Breast (tissue), 4 donors: ENCODE measurements around the gene DGCR6L.

GRCh38 chr22:19567040-19567577 is 42.9 kb upstream of the CLDN5 start:
- PRO-cap, 3 experiments: no peak in any of the 3 experiments
- RRBS: no CpG with 5 or more reads among the region's 22 CpGs

GRCh38 chr22:19597320-19598066 is 73.3 kb upstream of the CLDN5 start:
- PRO-cap, 3 experiments: peak in 1 of 3 experiments; most common plus-strand start chr22:19597651 (in 1)
- RRBS: no CpG with 5 or more reads among the region's 10 CpGs

DNA sequence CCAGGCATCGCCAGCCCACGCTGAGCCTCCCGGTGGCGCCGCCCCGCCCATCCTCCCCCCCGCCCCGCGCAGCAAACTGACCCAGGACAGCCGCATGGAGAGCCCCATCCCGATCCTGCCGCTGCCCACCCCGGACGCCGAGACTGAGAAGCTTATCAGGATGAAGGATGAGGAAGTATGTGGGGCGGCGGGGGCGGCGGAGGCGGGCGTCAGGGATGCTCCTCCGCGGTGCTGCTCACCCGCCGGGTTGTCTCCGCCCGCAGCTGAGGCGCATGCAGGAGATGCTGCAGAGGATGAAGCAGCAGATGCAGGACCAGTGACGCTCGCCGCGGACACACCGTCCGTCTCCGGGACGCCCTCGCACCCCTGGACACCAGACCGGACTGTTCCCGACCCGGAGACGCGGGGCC is 1.2 kb upstream of the GP1BB start:
- PRO-cap, 3 experiments: no peak in any of the 3 experiments
- RRBS: 78% methylated on average over 26 of the region's 42 CpGs

DNA sequence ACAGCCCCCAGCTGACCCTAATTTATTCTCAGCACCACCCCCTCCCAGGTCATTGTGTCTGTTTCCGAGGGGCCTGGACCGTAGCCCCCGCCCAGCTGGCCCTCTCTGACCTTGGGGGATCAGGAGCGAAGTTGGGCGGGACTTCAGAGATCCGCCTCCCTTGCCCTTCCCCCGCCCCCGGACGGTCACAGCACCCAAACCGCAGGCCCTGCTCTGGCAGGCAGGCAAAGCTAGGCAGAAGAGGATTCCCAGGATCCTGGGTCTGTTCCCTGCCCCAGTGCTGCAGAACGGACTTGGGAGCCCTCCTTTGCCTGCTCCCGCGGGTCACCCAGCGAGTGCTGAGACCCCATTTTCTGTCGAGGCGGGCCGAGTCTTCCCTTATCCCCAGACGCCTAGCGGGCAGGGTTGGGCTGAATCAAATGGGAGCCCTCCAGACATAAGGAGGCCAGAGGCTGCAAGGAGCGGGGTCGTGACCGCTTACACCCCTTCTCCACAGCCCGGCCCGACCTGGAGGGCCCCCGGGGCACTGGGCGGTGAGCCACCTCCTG is 690 bp upstream of the GP1BB start:
- PRO-cap, 3 experiments: no peak in any of the 3 experiments
- RRBS: 42% methylated on average over 2 of the region's 26 CpGs

GRCh38 chr22:19846644-19847441 is 7.8 kb downstream of the GNB1L start:
- PRO-cap, 3 experiments: no peak in any of the 3 experiments
- RRBS: no CpG with 5 or more reads among the region's 9 CpGs

DNA sequence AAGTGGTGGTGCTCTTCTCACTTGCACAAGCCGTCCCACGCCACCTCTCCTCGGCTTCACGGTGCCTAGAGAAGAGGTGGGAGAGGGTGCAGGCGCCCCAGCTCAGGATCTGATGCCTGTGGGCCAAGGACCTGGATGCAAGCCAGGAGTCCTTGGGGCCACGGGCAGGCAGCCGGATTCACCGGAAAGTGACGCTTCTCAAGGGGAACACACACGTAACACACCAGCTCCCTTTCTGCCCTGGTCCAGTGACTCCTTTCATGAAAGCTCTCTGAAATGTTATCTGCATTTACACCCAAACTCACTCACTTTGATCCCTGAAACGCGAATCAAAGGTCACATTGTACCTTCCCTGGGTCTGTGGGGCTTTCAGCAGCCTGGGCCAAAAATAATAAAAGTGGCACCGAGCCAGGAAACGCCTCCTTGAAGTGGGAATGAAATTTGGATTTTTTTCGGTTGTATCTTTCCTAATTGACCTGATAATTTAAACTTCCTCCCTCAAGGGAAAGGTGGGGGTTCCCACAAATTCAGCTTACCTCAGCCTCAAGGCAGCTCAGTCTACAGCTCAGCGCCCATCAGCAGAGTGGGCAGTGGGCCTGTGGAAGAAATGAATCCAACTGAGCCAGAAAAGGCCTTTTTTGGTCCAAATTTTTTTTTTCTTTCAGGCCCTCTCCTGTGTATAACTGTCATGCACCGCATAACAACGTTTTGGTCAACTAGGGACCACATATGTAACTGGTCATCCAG is 1.2 kb upstream of the GNB1L start:
- PRO-cap, 3 experiments: peak in 1 of 3 experiments; most common minus-strand start position 111 of the sequence (in 1)
- RRBS: no CpG with 5 or more reads among the region's 18 CpGs

DNA sequence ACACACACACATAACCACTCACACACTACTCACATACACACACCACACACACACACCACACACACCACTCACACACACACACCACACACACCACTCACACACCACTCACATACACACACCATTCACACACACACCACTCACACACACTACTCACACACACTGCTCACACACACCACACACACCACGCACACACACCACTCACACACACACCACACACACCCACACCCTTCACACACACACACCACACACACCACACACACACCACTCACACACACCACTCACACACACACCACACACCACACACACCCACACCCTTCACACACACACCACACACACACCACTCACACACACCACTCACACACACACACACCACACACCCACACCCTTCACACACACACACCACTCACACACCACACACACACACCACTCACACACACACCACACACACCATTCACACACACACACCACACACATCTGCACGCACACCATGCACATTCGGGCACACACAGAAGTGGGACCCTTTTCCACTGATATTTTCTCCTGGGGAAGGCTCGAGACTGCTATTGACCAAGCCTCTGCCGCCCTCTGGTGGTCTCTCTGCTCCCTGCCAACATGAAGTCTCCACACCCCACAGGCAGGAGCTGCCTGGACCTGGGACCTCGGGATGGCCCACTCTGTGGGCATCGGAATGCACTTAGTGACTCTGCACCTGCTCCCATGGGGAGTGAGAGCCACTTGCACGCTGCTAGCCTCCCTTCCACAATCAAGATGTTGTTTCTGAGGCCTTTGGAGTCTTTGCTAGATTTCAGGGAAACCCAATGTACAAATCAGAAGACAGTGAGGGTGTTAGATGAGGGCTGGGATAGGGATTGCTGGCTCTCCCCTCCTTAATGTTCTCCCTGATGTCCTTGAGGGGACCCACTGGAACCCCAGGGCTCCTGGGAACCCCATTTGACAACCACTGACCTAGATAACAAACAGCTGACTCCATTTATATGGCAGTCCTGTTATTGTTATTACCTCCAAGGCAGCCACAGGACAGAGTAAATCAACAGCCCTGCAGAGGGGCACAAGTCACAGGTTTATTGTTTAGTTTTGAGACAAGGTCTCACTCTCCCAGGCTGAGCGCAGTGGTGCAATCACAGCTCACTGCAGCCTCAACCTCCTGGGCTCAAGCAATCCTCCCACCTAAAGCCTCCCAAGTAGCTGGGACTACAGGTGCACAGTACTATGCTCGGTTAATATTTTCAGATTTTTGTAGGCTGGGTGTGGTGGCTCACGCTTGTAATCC is 31.6 kb upstream of the COMT start:
- PRO-cap, 3 experiments: no peak in any of the 3 experiments
- RRBS: no CpG with 5 or more reads among the region's 11 CpGs

DNA sequence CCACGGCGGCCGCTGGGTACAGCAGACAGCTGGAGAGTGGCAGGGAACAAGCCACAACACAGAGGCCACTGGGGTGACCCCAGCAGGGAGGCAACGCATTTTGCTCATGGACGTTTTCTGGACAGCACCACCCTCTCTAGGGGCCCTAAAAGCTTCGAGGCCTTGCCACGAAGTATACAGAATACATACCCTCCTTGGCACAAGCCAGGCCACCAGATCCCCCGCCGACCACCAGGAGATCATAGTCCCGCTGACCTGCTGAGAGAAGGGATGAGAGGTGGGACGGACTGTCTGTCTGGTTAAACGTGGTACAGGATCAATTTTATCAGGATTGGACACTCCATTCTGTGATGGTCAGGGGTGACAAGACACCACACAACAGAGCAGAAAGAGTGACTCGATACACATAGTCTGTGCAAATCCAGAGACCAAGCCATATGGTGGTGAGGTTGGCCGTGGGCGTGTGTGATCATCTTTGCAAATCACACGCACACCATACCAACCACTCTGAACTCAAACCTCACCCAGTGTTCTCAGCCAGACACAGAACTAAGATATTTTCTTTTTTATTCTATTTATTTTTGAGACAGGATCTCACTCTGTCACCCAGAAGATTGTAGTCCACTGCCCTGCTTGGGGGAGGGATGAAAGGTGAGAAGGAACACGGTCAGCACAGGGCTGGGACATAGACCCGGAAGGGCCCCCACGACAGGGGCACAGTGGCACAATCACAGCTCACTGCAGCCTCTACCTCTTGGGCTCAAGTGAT is 10.5 kb upstream of the COMT start:
- PRO-cap, 3 experiments: no peak in any of the 3 experiments
- RRBS: no CpG with 5 or more reads among the region's 19 CpGs

GRCh38 chr22:19932196-19933279 is 9.0 kb upstream of the COMT start:
- PRO-cap, 3 experiments: no peak in any of the 3 experiments
- RRBS: no CpG with 5 or more reads among the region's 13 CpGs

- PRO-cap, 3 experiments: no peak in any of the 3 experiments
- RRBS: 2% methylated on average over 4 of the region's 15 CpGs
These were observed 481 bp upstream of the COMT start for GRCh38 chr22:19940974-19941608.

- PRO-cap, 3 experiments: peak in 3 of 3 experiments; most common plus-strand start chr22:19986570 (in 1); most common minus-strand start chr22:19986435 (in 1)
- RRBS: 7% methylated on average over 7 of the region's 19 CpGs
These were observed 30.3 kb downstream of the ARVCF start for GRCh38 chr22:19986281-19986855.

DNA sequence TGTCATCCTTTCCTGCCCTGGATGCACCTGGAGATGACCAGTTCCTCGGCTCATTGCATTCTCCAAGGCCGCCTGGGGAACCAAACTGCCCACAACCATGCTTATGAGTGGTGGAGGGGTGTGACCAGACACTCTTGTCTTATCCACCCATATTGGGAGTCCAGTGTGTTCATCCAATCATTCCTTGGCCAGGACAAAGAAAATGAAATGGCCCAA is 1.2 kb upstream of the ARVCF start:
- PRO-cap, 3 experiments: no peak in any of the 3 experiments
- RRBS: no CpG with 5 or more reads among the region's 2 CpGs

DNA sequence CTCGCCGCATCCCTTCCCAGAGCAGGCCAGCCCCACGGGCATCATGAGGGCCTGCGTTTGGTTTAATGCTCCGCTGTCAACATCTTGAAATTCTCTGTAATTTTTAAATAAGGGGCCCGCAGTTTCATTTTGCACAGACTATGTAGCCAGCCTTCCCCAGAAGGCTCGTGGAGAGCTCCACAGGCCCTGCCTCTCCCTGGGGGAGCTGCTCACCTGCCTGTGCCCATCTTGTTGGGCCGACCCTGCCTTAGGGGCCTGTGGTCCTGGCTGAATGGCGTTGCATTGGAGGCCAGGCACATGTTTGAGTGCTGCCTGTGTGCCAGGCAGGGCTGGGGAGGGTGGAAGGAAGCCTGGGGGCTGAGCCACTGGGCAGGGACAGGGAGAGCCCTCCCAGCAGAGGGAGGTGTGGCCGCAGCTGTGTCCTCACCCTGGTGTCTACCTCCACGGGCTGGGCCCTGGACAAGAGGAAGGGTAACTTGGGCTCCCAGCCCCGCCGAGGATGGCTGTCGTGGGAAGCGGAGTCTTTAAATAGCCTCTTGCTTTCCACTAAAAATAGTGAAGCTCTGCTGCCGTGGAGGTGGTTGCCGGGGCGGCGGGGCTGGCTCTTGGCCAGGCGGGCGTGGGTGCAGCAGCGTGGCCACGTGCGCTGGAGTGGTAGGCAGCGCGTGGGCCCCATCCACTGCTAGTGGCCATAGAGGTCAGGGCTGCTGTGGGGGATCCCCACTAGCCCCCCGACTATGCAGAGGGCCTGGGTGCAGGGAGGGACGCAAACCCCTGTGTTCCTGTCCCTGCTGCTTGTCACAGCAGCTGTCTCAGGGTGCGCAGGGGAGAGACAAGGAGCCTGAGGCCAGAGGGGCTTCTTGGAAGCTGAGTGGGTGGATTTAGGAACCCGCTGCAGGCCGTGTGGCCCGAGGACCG is 6.1 kb downstream of the ZDHHC8 start:
- PRO-cap, 3 experiments: no peak in any of the 3 experiments
- RRBS: no CpG with 5 or more reads among the region's 33 CpGs

GRCh38 chr22:20246802-20247484 is 21.2 kb downstream of the RTN4R start:
- PRO-cap, 3 experiments: no peak in any of the 3 experiments
- RRBS: 71% methylated on average over 6 of the region's 19 CpGs

DNA sequence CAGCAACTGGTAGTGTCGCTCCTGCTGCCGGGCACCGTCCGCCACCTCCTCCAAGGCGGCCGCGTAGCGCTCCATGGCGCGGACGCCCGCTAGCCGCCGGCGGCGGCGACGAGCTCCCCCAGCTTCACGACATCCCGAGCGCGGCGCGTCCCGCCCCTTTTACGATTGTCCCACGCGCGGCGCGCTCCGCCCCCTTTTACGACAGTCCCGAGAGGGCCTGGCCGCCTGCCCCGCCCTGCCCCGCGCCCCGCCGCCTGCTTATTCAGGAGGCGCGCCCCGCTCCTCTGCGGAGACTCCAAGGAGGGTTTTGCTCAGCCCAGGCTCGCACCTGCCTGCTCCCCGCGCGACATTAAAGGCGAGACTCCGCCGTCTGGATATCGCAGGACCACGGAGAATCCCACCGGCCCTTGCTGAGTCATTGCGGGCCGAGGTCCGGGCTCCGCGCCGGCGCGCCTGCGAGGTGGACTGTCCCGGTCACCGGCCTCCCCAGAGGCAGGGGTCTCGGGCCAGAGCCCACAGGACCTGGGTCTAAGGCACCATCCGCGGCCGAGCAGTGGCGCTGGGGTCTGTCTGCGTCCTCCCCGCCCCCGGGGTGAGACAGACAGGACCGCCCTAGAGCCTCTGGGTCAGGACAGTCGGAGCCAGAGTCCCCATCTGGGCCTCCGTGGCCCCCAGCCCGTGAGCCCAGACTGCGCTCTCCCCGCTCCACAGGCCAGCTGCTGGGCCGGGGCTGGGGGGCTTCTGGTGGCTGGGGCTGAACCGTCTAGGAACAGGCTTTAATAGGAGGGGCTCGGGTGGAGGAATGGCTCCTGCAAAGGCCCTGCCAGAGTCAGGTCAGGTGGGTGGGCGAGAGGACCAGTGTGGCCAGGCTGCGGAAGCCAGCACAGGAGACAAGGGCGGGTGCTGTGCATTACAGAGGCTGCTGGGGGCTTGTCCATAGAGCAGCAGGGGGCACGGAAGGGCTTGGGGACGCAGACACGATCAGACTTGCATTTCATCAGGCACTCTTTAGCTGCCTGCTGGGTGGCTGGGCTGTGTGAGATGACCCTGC is at the start of gene DGCR6L:
Gene DGCR6L, minus strand, starts transcription at position 147 of the 1,051 bp plus-strand sequence.
- PRO-cap, 3 experiments: peak in 3 of 3 experiments; most common plus-strand start position 199 of the sequence (in 3); most common minus-strand start position 128 of the sequence (in 1)
- RRBS: no CpG with 5 or more reads among the region's 88 CpGs

DNA sequence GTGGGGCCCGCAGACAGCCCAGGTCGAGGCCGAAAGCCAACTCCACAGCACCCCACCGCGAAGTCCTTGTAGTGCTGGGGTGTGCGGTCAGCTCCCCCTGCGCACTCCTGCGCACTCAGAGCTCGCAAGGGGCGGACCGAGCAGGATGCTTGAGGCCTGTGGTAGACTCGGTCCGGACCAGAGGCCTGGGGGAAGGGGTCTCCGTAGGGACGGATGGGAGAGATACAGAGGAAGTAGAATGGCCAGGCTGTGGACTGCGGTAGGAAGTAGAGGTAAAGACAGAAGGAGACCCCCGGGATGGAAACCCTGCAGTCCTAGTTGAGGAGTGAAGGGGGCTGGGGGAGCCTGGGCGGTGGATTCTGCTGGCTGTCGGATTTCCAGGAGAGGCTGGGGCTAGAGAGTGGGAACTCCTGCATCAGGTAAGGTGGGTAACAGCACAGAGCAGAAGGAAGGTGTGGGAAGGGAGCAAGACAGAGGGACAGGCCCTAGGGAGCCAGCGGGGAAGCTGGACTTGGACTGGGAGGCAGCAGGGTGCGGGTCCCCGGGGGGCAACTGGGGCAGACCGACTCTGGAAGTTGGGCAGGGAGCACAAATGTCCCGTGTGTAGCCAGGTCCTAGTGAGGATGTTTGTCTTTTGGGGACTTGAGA is 739 bp upstream of the SCARF2 start:
- PRO-cap, 3 experiments: peak in 3 of 3 experiments; most common plus-strand start position 118 of the sequence (in 1); most common minus-strand start position 117 of the sequence (in 3)
- RRBS: 7% methylated on average over 3 of the region's 24 CpGs

DNA sequence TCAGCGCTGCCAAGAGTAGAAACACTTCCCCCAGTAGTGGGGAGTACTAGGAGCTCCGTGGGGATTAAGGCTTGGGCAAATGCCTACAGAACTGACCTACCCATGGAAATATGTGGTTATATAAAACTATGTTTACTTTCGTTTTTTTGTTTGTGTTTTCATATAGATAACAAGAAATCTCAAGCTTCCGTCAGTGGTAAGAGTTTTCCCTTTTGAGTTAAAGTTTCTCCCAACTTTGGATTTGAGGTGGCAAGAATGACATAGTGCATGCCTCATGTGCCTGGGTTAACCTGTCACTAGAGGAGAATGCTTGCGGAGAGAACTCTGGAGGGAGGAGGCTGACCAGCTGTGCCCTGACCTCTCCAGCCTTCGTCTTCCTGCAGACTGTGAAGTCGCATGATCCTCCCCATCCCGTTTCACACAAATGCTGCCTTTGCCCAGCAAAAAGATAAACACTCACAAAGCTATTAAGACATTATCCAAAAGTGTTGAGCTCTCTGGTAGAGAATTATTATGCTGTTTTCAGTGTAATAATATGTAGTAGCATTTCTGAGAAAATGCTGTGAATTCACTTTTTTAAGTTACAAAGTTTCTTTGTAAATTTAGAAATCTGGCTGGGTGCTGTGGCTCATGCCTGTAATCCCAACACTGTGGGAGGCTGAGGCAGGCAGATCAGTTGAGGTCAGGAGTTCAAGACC is 45.7 kb downstream of the MED15 start:
- PRO-cap, 3 experiments: no peak in any of the 3 experiments
- RRBS: no CpG with 5 or more reads among the region's 8 CpGs

GRCh38 chr22:20566759-20567696 is 59.6 kb downstream of the MED15 start:
- PRO-cap, 3 experiments: no peak in any of the 3 experiments
- RRBS: no CpG with 5 or more reads among the region's 9 CpGs

- PRO-cap, 3 experiments: no peak in any of the 3 experiments
- RRBS: no CpG with 5 or more reads among the region's 13 CpGs
These were observed 63.3 kb upstream of the SERPIND1 start for GRCh38 chr22:20710490-20711113.

DNA sequence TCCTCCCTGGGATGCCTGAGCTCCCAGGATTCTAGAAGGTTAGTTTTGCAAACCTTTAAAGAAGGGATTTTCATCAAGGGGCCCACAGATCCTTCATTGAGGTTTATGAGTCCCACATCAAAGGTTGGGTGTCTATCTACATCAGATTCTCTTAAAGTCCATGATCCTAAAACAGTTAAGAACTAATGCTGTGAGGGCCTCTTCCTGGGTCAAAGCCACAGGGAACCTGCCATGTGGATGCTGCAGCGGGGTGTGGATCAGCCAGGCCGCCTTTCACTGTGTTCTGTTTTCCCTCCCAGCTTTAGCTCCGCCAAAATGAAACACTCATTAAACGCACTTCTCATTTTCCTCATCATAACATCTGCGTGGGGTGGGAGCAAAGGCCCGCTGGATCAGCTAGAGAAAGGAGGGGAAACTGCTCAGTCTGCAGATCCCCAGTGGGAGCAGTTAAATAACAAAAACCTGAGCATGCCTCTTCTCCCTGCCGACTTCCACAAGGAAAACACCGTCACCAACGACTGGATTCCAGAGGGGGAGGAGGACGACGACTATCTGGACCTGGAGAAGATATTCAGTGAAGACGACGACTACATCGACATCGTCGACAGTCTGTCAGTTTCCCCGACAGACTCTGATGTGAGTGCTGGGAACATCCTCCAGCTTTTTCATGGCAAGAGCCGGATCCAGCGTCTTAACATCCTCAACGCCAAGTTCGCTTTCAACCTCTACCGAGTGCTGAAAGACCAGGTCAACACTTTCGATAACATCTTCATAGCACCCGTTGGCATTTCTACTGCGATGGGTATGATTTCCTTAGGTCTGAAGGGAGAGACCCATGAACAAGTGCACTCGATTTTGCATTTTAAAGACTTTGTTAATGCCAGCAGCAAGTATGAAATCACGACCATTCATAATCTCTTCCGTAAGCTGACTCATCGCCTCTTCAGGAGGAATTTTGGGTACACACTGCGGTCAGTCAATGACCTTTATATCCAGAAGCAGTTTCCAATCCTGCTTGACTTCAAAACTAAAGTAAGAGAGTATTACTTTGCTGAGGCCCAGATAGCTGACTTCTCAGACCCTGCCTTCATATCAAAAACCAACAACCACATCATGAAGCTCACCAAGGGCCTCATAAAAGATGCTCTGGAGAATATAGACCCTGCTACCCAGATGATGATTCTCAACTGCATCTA is 5.5 kb downstream of the SERPIND1 start:
- PRO-cap, 3 experiments: no peak in any of the 3 experiments
- RRBS: no CpG with 5 or more reads among the region's 30 CpGs